PC-3 (cell line): ENCODE measurements around the genes SCARF2 and MED15.

- RAMPAGE, long total RNA, result no peak
These were observed 8.3 kb upstream of the CCDC188 start for GRCh38 chr22:20158973-20159670.

DNA sequence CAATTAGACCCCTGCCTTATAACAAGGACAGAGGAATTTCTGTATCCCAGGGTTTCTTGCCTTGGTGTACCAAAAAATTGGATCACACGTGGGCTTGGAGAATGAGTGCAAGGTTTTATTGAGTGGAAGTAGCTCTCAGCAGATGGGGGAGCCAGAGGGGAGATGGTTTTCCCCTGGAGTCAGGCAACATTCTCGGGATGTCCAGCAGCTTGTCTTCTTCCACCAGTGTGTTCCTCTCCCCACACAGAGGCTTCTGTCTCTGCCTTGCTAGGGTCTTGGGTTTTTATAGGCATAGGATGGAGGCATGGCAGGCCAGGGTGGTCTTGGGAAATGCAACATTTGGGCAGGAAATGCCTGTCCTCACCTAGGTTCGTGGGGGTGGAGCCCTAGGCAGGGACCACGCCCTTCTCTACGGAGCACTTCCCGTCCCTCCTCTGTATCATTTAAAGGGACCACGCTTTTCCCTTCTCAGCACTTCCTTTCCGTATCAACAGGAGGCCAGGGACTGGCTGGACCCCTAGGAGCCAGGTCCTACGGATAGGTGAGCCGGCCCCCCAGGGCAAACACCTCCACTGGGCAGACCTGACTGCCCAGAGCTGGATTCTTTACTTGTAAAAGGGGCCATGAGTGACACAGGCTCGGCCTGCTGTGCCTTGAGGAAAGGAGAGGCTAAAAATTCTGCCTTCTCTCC is 55.2 kb upstream of the CCDC188 start:
- RAMPAGE, long total RNA, result no peak

GRCh38 chr22:20211884-20212634 is 56.1 kb downstream of the RTN4R start:
- RAMPAGE, long total RNA, result no peak

DNA sequence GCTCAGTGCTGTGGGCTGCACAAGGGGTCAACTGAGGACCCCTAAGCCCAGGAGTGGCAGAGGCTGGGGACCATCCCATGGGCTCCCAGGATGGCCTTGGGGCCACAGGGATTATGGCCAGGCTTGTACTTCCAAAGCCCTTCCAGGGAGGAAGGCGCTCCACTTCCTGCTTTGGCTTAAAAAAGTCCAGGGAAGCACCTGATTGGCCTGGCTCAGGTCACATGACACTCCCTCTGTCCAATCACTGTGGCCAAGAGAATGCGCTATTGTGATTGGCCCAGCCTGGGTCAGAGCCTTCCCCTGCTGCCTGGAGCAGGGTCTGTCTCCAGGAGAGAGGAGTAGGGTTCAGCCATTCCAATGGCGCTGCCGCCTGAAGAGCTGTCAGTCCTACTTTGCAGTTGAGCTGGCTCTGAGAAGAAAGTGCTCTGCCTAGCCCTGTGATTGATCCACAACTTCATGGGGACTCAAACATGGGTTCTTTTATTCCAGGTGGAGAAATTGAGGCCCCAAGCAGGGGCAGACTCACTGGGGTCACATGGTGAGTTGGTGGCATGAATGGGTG is 48.3 kb downstream of the RTN4R start:
- RAMPAGE, long total RNA, result no peak

DNA sequence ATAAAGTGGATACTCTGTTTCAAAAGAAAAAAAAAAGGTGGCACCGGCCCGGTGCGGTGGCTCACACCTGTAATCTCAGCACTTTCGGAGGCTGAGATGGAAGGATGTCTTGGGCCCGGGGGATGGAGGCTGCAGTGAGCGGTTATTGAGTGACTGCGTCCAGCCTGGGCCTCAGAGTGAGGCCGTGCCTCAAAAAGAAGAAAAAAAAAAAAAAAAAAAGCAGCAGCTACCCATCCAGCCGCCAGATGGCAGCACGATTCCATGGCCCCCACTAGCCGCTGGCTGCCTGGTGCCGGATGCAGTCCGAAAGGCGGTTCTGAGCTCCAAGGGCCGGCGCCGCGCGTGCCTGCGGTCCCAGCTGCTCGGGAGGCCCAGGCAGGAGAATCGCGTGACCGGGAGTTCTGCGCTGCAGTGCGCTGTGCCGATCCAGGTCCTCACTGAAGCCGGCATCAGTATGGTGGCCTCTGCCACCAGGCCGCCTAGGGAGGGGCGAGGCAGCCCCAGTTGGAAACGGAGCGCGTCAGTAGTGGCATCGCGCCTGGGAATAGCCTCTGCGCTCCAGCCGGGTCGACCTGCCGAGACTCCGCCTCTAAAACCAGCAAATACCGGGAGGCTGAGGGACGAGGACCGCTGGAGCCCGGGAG is 19.4 kb downstream of the SCARF2 start:
- RAMPAGE, long total RNA, result no peak

DNA sequence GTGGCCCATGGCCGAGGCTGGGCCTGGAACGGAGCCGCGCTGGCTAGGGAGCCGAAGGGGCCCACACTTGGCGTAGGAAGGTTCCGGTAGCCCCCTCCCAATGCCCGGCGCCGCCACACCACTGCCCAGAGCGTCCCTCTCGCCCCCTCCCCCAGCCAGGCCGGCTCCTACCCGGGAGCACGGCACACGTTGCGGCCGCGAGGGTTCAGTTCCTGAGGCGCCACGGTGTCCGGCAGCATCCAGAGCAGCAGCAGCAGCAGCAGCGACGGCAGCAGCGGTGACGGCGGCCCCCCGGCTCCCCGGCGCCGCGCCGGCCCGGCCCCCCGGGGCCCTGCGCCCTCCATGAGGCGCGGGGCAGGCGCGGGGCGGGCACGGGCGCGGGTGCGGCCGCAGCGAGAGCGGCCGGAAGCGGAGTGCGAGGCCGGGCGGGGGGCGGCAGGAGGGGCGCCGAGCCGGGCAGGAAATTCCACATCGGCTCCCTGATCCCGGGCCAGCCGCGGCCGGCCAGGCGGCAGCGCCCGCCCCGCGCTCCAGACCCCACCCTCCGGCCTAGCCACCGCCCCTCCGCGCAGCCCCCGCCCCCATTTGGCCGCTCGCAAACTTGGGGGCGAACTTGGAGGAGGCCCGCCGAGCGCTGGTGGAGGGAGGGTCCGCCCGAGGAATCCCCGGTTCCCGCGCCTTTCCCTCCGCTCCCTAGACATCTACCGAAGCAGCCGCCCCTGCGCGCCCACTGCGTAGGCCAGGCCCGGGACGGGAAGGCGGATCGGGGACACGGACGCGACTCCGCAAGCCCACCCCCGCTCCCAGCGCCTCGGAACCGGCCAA is at the start of gene SCARF2:
TSS of gene SCARF2 (minus strand) at position 415 of the 825 bp plus-strand sequence.
- RAMPAGE, long total RNA, result no peak

- RAMPAGE, long total RNA, result no peak
These were observed at the start of gene MED15 for GRCh38 chr22:20507021-20507791. Gene MED15 (plus strand): TSS chr22:20507610.

- RAMPAGE, long total RNA, result no peak
These were observed 16.7 kb downstream of the MED15 start for GRCh38 chr22:20524090-20524536.

GRCh38 chr22:20574984-20575614 is 67.7 kb downstream of the MED15 start:
- RAMPAGE, long total RNA, result no peak

DNA sequence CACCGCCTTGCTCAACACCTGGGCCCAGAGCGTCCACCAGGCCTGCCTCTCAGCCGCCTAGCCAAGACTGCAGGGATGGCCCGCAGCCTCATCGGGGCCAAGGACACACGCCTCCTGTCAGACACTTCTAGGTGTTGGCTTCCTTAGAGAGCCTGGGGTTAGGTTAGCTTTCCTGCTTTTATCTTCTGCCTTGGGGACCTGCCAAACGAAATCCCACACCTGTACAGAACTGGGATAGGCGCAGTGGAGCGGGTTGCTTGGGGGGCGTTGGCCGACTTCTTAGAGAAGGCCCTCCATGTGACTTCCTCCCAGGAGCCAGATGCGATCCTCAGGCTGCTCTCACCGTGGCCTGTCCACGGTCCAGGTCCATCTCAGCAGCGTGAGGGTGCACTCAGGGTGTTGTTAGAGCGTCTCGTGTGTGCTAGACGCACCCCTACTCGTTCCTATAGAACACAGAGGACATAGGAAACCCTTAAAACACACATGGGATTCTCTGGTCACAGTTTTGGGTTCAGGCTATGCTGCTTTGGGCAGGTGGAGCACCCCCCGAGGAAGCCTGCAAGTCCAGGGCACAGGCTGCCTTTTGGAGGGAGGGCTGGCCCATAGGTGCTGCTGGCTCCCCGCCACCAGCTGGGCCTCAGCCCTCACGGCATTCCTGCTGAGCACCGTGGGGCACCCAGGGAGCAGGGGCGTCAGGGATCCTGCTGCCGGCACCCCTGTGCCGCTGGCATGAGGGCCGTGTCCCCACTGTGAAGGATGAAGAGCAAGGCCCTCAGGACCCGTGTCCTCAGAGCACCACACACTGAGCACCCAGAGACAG is 79.4 kb downstream of the MED15 start:
- RAMPAGE, long total RNA, result no peak

DNA sequence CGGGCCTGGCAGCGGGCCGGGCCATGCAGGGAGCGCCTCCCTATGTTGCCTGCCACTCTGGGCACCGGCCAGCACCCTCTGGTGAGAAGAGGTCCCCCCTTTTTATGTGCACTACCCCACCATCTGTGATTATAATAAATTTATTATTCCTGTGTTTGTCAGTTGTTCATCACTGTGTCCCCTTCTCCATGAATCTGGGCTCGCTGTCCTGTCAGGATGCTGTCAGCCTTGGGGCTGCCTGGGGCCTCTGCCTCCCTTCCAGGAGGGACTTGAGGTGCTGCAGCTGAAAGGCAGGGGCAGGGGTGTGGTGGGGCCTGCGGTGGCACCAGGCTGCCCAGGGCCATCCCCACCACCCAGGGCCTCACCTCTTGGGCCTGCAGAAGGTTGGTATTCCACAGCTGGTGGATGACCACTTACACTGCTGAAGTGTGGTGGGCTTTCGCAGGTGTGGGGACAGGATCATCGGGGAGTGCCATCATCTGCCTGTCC is 80.1 kb downstream of the MED15 start:
- RAMPAGE, long total RNA, result no peak

- RAMPAGE, long total RNA, result no peak
These were observed 69.9 kb upstream of the SERPIND1 start for GRCh38 chr22:20704137-20704339.

DNA sequence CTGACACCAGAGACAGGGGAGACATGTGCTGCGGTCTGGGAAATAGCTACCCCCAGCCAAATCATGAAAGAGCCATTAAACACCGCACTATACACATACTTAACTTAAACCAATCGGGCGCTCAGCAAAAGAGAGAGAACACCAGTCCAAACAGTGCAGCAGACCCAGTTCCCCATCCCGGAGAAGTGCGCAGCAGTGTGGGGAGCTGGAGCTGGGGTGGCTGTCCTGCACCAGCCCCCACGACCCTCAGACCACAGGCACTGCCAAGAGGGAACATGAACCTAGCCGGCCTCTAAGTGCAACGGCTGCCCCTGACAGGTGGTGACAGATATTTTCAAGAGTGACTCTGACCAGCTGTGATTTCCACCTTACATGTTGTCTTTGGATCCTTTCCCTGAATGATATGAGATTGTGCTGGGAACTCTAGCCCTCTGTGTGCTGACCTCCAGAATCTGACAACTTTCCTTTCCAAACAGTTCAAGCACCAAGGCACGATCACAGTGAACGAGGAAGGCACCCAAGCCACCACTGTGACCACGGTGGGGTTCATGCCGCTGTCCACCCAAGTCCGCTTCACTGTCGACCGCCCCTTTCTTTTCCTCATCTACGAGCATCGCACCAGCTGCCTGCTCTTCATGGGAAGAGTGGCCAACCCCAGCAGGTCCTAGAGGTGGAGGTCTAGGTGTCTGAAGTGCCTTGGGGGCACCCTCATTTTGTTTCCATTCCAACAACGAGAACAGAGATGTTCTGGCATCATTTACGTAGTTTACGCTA is 12.7 kb downstream of the SERPIND1 start:
- RAMPAGE, long total RNA, result no peak

DNA sequence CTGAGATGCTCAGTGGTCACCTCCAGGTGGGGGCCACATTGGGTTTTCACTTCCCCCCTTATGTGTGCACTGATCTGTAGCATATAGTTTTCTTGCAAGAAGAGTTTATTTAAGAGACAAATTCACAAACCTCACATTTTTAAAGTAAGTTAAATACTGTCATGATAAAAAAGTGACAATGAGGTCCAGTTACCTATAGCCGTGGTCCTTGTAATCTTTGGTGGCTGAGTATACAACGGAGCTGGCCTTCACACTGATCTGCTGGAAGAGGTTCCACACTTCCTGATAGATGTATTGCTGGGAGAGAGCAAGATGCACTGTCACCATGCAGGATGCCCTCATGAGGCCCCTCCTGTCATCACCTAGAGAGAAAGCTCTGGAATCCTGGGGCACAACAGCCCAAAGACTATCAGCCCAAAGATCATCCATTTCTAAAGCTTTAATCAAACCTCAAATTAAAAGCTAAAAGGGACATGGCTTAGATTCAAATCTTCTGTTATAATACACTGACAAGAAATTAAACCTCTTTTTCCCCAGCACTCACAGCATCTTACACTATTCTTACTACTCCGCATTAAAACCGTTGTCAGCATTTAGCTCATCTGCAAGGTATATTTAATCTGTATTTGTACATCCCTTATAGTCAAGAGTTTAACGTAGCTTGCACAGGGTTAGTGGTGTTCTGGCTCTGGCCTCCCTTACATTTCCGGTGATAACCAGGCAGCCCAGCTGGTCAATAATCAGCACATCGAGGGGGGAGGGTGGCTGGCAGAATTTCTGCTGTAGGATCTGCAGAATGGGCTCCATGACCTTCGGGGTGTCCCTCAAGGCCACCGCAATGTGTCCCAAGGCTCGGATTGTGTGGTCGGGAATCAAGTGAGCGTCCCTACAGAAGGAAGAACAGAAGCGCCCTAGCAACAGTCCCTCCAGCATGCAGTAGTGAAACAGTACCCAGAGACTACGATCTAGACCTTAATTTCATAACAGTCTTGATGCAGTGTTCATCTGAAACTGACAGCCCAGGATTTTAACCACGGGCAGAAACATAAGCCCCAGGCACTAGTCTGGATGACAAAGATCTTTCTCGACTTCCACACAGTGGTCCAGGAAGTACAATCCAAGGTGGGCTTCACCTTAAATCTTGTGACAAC is 24.9 kb downstream of the SERPIND1 start:
- RAMPAGE, long total RNA, result no peak

- RAMPAGE, long total RNA, result no peak
These were observed 947 bp downstream of the PI4KA start for GRCh38 chr22:20857533-20858194.

DNA sequence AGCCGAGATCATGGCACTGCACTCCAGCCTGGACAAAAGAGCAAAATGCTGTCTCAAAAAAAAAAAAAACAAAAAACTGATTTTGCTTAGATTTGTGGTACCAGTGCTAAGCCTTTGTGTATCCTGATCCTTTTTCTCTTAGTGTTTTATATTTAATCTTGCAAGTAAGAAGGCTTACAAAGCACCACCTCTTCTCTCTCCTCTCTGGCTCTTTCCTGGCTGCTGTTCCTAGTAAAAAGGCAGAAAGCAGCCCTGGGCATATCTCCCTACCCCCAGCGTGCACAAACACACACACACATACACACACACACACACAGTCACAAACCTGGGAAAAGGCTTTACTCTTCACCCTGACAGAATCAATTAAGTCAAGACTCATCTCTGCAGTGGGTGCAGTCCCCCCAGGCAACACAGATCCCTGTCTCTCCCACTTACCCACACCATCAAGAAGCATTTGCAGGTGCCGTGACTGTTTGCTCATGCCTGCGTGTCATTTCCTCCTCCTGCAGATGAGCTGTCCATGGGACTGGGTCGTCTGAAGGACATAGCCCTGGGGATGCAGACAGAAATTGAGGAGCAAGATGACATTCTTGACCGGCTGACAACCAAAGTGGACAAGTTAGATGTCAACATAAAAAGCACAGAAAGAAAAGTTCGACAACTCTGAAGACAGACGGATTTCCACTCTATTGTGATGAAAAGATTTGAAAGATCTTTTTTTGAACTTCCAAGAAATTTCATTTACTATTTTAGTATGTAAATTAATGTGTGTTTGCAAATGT is 28.6 kb downstream of the SNAP29 start:
- RAMPAGE, long total RNA, result no peak

DNA sequence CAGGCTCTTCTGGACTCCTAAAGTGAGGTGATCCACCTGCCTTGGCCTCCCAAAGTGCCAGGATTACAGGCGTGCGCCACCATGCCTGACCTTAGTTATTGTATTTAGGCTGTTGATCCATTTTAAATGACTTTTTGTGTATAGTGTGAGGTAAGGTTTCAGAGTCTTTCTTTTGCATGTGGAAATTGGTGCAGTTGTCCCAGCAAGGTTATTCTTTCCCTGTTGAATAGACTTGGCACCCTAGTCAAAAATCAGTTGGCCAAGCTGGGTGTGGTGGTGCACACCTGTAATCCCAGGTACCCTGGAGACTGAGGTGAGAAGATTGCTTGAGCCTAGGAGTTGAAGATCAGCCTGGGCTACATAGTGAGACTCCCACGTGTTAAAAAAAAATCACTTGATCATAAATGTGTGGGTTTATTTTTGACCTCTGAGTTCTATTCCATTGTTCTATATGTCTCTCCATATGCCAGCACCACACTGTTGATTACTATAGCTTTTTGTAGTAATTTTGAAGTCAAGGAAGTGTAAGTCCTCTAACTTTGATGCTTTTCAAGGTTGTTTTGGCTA is 23.5 kb upstream of the AIFM3 start:
- RAMPAGE, long total RNA, result no peak

DNA sequence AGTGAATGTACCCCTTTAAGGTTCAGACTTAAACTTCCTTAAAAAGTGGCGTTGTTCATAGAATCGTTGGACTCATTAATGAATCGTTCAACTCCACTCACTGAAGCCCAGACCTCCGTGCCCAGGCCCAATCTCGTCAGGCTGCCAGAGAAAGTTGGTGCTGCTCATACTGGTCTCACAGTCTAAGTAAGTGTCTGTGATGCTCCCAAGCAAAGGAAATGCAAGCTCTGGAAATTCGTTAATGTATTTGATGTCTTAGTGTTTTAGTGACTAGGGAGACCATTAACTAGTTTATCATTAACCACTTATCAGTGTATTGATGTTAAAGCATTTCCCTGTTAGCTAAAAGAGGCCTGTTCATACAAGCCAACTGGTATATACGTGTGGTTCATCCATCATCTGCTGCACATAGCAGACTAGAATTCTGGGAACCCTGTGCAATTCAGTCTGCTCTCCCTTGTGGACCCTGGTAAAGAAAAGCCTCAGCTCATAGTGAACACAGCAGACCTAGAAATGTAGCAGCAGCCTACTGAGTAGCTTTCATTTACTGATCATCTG is 15.9 kb upstream of the AIFM3 start:
- RAMPAGE, long total RNA, result no peak

- RAMPAGE, long total RNA, result no peak
These were observed 10.1 kb upstream of the AIFM3 start for GRCh38 chr22:20956739-20957537.

DNA sequence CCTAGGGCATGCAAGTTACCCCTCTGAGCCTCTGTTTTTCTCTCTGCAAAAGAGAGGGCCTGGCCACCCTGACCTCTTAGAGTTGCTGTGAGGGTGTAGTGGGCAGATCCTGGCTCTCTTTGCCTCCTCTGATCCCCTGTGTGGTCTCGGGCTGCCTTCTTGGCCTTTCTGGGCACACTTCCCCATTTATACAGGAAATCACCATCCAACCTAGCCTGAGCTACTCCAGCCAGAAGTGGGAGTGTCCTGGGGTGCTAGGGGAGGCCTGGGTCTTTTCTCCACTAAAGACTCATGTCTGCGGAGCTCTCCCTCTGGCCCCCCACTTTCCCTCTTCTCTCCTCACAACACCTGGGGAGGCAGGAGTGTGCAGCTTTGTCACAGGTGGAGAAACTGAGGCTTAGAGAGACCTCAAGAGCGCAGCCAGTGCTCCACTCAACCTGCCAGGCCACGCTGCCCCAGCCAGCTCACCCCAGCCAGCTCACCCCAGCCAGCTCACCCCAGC is 1.3 kb downstream of the AIFM3 start:
- RAMPAGE, long total RNA, result no peak